Airway epithelial cell (primary cell): ENCODE data around the gene MBP.

DNA sequence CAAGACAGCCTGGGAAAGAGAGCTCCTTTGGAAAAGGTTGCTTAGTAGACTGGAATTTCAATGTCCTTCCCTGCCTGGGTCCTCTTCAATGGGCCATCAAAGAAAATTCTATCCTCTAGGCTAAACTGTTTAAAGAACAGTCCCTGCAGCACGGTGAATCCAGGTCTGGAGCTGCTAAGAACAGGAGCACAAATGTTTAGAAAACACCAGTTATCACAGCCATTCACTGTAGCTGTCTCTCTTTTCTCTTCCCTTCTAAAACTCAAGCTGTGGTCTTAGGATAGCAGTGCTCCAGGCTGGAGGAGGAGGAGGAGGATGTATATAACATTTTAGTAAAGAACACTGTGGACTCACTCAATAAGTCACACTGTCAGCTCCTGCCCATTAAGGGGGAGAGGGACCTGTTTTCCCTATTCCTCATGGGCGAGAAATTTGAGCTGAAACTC, 115.0 kb upstream of the ZNF236 start:
- RAMPAGE, long total RNA: no peak

DNA sequence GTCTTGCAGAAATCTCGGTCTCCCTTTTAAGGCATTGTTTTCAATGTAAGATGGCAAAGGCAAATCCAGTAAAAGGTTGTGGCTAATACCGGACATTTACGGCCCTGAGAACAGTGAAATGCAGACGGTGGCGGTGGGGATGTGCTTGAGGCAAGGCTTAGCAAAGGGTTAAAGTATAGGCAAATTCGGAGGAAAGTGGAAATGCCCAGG, 114.7 kb upstream of the ZNF236 start:
- RAMPAGE, long total RNA: no peak

- RAMPAGE, long total RNA: no peak
Observed at GRCh38 chr18:76823520-76824179, 1.3 kb downstream of the ZNF236 start.

DNA sequence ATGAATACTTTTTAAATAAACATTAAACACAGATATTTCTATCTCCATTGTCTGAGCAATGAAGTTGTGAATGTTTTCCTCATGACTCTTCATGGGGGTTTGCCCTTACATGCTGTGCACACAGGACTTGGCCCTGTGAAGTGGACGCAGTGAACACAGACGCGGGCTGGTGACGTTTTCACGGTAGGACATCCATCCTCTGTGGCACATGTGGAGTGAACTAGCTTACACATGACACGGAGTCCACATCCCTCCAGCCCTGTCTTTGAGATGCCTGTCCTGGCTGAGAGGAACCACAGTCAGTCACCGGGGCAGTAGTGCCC, 70.8 kb downstream of the MBP start:
- RAMPAGE, long total RNA: no peak

DNA sequence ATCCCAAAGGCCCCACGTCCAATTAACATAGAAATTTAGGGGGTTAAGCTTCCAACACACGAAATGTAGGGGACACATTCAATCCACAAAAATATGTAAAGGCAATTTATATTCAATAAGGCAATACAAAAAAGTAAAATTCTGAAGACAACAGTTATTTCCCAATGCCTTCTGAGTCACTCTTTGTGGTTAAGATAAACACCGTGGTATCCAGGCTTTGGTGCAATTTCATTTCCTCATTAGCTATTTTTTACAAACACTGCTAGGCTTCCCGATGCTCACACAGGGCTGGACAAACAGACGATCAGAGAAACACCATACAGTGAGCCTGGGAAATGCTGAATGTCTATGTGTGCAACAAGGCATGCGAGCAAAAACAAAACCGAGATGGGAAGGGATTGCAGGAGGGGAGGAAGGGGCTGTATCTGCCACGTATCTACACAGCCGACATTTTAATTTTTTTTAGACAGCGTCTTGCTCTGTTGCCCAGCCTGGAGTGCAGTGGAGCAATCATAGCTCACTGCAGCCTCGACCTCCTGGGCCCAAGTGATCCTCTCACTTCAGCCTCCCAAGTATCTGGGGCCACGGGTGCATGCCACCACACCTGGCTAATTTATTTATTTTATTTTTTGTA, 67.1 kb downstream of the MBP start:
- RAMPAGE, long total RNA: no peak

- RAMPAGE, long total RNA: no peak
Observed at GRCh38 chr18:77107213-77107735, 25.3 kb downstream of the MBP start.

DNA sequence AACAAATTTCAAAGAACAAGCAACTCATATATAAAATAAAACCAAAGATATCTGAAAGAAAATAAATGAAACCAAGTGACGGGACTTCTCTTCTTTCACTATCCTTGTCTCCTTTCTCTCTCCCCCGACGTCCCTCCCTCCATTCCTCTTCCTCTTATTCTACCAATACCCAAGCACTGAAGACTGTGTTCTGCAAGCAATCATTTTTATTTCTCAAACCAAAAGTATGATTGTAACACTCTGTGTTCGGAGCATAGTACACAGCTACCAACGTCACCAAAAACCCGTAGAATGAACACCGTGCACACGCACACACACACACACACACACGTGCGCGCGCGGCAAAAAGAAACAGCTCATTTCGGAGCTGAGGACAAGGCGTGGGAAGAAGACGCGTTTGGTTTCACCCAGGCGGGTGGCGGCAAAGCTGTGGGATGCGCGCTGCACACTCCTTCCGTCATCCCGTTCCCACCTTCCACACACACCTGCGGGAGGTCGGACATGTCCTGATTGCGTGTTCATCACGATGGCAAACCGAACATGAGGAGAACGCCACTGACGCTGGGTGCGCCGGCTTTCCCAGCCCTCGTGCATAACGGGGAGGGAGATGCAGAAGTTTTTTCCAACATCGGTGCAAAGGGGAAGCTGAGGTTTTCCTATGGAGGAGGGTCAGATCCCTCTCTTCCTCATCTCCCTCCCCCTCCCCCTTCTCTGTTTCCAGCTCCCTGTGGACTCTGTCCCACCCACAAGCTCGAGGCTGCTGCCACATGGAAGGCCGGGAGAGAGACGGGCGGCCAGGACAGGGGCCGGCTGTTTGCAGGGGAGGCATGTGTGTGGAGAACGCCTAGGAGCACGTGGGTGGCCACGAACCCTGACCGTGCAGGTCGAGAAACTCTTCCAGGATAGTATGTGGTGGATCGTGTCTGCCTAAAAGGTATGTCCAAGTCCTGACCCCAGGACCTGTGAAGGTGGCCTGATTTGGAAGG, 20.4 kb downstream of the MBP start:
- RAMPAGE, long total RNA: no peak

GRCh38 chr18:77115392-77115804, 17.2 kb downstream of the MBP start:
- RAMPAGE, long total RNA: no peak

DNA sequence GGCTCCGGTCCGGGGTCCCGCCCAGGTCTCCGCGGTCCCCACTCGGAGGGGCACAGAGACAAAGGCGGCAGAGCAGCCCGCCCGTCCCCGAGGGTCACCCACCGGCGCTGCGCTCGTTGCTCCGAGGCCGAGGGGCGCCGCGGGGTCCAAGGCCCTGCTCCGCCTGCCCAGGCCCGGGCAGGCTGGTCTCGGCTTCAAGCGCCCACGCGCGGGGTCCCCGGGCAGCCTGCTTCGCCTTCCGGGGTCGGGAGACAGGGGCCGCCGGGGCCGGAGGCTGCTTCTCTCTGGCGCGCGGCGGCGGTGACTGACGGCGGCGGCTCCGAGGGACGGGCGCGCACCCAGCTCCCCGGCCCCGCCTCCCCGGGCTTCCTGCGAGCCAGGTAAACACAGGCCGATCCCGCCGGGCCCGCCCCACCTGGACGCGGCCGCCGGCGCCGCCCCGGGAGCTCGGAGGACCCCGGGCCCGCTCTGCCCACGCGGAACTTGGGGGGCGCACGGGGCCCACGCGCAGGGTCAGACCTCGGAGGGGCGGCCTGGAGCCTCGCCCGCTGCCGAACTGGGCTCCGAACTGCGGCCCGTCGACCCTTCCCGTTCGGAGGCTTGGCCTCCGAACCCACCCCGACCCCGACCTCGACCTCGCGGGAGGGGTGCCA, at the start of gene MBP:
TSS of gene MBP (minus strand) at position 306 of the 653 bp plus-strand sequence.
- RAMPAGE, long total RNA: no peak

- RAMPAGE, long total RNA: no peak
Observed at GRCh38 chr18:77140608-77141300, 8.2 kb upstream of the MBP start.

DNA sequence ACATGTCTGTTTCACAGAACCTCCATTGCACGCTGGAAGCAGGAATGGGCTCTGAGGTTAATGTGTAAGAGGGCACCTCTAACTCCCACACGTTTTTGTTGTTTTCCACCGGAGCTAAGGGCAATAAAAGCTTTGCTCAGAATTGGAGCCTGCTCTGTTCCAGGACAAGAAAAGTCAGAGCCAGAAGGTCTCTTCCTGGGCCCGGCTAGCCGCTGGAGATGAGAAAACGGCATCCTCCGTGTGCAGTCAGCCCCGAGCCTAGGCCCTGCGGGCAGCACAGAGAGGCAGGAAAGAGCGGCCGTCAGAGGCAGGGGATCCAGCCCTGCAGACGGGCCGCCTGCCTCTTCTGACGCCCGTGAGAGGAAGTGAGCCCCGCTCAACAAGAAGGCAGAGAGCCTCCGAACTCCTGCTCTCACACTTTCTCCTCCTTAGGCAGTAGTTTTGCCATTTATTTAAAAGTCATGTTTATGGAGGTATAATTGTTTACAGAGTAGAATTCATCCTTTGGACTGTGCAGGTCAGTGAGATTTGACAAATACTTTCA, 117.2 kb downstream of the GALR1 start:
- RAMPAGE, long total RNA: no peak

DNA sequence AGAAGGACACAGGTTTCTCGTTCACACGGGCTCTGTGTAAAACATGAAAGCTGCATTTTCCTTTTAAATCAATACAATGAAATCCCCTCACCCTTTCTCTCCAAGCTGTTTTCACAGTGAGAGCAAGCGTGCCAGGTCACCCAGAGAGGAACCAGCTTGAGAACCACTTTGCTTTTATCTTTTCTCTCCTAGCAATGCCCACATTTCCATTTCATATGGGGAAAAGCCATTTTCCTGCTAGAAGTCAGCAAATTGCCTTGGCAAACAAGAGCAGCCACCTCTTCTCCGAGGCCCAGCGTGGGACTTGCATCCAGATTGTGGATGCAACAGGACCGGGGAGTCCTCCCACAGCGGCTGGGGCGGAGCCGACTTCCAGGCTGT, 483.8 kb upstream of the SALL3 start:
- RAMPAGE, long total RNA: no peak

DNA sequence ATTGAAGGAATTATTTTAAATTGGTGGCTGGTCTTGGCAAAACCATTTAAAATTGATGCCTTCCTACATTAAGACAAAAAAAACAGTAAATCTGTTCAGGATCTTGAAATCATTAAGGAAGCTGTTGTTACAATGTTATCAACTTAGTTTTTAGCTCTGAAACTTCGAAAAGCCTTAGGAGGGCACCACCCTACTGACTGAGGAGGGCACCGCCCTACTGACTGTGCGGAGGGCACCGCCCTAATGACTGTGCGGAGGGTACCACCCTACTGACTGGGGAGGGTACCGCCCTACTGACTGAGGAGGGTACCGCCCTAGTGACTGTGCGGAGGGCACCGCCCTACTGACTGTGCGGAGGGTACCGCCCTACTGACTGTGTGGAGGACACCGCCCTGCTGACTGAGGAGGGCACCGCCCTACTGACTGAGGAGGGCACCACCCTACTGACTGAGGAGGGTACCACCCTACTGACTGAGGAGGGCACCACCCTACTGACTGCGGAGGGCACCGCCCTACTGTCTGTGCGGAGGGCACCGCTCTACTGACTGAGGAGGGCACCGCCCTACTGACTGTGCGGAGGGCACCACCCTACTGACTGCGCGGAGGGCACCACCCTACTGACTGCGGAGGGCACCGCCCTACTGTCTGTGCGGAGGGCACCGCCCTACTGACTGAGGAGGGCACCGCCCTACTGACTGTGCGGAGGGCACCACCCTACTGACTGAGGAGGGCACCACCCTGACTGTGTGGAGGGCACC, 150.2 kb upstream of the NFATC1 start:
- RAMPAGE, long total RNA: no peak

GRCh38 chr18:79345410-79345998, 50.2 kb upstream of the NFATC1 start:
- RAMPAGE, long total RNA: no peak

GRCh38 chr18:79398070-79398669, 2.4 kb downstream of the NFATC1 start:
- RAMPAGE, long total RNA: no peak

GRCh38 chr18:79399746-79400581, 4.2 kb downstream of the NFATC1 start:
- RAMPAGE, long total RNA: no peak

DNA sequence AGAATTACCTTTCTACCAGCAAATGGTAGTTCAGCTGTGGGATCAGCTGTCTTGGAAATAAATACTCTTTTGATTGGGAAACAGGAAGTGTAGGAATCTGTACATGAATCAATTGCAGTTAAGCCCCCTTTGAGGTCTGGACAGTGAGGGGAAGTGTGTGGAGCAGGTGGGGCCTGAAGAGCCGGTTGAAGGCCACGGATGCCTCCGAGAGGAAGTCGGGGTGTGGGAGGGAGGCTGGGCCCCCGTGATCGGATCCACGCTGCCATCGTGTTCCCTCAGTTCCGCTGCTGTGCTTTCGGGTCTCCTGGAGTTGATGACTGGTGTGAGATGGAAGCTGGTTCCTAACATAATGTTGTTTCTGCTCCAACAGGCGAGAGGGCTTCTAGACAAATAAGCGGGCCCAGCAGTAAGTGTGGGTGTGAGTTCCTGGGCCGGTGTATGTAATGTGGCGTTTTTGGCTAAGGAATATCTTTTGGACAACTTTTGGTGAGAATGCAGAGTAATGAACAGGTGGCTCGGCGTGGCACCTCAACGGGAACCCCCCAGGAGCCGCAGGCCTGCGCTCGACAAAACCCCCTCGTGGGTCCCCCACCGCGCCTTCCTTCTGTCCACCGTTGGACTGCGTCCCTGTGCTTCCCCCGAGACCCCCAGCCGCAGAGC, 10.6 kb downstream of the NFATC1 start:
- RAMPAGE, long total RNA: no peak

GRCh38 chr18:79624569-79624783, 55.1 kb upstream of the CTDP1 start:
- RAMPAGE, long total RNA: no peak

DNA sequence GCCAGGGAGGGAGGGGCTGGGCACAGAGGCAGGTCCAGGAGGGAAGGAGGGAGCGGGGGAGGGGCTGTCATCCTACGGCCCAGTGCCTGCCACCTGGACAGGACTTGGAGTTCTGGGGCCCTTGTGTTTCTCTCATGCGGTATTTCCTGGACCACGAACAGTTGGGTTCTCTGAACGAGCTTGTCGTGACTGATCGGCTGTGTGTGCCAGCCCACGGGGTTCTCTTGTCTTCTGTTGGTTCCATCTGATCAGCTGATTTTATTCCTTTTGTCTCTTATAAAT, 46.5 kb upstream of the KCNG2 start:
- RAMPAGE, long total RNA: no peak

DNA sequence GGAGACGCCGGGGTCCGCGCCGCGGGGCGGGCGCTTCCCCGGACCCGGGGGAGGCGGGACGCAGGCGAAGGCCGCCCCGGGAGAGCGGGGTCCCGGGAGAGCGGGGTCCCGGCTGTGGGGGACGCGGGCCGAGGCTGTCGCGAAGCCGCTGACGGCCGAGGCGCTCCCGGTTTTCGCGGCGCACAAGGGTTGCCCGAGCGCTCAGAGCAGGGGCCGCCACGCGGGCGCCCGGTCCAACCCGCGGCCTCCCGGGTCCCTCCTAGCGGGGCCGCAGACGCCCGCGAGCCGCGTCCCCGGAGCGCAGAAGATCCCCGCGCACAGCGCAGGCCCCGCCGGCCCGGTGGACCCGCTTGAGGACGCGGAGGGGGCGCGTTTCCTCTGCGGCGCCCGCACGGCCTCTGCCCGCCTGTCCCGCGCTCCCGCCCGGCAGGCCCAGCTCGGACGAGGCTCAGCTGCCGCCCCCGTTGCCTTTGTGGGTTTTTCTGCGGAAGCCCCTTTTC, 9.8 kb upstream of the KCNG2 start:
- RAMPAGE, long total RNA: no peak